ENCODE data around the gene C1orf115.

- RRBS = no CpG with 5 or more reads among the region's 2 CpGs
Measured at GRCh38 chr1:215619950-215620500, 52.9 kb downstream of the KCTD3 start.

- RRBS = no CpG with 5 or more reads among the region's 4 CpGs
Measured at GRCh38 chr1:215645081-215645624, 78.0 kb downstream of the KCTD3 start.

GRCh38 chr1:216785810-216786100 is 62.5 kb upstream of the ESRRG start:
- RRBS = no CpG with 5 or more reads among the region's 4 CpGs

- RRBS = no CpG with 5 or more reads among the region's 12 CpGs
Measured at GRCh38 chr1:217695754-217696218, 64.6 kb downstream of the SPATA17 start.

GRCh38 chr1:218165120-218166036 is 119.7 kb upstream of the RRP15 start:
- RRBS = 4% methylated on average over 15 of the region's 58 CpGs

GRCh38 chr1:218351242-218351999 is 6.3 kb downstream of the TGFB2 start:
- RRBS = no CpG with 5 or more reads among the region's 10 CpGs

DNA sequence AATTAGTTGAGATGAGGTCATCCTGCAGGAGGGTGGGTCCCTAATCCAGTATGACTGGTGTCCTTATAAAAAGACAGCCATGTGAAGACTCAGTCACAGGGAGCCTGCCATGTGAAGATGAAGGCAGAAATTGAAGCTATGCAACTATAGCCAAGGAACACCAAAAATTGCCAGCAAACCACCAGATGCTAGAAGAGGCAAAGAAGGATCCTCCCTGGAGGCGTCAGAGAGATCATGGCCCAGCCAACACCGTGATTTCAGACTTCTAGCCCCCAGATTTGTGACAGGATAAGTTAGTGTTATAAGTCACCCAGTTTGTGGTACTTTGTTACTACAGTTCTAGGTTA is 76.6 kb downstream of the TGFB2 start:
- RRBS = no CpG with 5 or more reads among the region's 2 CpGs

GRCh38 chr1:218459314-218459831 is 114.2 kb downstream of the TGFB2 start:
- RRBS = no CpG with 5 or more reads among the region's 9 CpGs

DNA sequence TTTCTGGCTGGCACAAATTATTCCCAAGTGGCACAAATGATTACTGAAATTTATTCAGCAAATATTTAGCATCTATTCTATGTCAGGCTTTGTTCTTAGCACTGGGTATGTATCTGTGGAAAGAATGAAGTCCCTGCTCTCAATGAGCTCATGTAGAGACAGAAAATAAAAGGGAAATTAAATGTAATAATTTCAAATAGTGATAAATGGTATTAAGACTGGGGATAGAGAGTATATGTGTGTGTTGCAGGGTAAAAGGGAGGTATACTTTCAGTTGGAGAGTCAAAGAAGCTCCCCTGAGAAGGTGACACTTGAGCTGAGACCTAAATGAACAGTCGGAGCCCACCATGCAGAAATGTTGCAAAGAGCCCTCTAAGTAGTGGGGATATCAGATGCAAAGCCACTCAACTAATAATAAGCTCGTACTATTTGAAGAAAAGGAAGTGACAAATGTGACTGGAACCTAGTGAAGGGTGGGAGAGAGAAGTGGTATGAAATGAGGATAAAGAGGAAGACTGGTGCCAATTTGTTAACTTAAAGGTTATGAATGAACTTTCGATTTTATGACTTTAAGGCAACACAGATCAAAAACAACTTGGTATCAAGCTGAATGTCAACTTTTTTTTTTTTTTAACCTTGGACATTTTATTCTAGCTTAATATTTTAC is 14.5 kb downstream of the LYPLAL1 start:
- RRBS = no CpG with 5 or more reads among the region's 3 CpGs

DNA sequence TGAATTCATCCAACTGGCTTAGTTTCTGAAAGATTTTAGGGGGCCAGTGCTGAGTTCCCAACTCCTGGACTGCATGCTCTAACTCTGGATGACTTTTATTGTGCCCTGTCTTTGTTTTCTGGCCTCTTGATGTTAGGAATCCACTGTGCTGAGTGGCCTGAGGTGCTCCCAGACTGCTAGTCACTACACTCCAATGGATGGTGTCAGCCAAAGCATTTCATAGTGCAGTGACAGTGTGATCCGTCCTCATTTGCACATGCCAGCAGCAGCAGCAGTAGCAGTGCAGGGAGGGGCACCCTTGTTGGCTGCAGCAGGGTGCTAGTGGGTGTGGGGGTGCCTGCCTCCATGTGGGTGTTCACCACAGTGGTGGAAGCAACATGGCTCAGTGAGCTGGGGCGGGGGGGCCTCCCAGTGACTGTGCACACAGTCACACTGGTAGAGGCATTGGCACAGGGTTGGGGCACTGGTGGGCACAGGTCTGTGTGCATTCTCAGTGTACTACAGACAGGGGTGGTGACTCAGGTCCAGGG is 214.1 kb downstream of the ZC3H11B start:
- RRBS = no CpG with 5 or more reads among the region's 2 CpGs

DNA sequence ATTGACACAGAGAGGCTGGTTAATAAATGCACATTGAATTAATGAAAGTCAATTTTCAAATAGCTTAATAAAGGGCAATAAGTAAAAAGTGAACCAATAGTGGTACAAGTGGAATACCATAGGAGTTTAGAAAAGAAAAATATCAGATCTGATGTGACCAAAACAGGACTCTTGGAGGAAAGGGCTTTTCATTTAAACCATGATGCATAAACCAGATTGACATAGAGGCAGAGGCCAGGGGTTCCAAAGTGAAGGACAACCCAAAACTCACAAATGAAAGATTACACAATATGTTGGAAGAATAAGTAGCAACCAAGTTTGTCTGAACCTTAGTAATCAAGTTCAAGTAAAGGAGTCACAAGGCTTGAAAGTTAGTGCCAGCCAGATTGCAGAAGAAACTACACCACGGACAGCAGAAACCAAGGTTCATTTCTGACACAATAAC is 124.7 kb downstream of the ZC3H11B start:
- RRBS = no CpG with 5 or more reads among the region's 1 CpG

DNA sequence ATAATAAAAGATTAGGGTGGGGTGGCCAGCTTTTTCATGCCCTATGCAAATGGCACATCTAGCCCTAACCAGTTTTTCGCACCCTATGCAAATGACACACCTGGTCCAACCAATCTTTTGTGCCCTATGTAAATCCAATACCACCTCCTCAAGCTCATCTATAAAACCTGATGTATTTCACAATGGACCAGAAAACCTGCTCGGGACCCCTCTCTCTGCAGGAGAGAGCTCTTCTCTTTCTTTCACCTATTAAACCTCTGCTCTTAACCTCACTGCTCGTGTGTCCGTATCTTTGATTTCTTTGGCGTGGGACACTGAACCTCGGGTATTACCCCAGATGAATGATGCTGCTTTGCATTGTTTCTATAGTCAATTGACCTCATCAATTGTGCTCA is 93.9 kb downstream of the SLC30A10 start:
- RRBS = no CpG with 5 or more reads among the region's 6 CpGs

GRCh38 chr1:219924065-219924678 is 4.2 kb downstream of the SLC30A10 start:
- RRBS = no CpG with 5 or more reads among the region's 5 CpGs

- RRBS = no CpG with 5 or more reads among the region's 5 CpGs
Measured at GRCh38 chr1:219979898-219980777, 51.8 kb upstream of the SLC30A10 start.

- RRBS = no CpG with 5 or more reads among the region's 7 CpGs
Measured at GRCh38 chr1:220121959-220122677, 28.2 kb downstream of the IARS2 start.

DNA sequence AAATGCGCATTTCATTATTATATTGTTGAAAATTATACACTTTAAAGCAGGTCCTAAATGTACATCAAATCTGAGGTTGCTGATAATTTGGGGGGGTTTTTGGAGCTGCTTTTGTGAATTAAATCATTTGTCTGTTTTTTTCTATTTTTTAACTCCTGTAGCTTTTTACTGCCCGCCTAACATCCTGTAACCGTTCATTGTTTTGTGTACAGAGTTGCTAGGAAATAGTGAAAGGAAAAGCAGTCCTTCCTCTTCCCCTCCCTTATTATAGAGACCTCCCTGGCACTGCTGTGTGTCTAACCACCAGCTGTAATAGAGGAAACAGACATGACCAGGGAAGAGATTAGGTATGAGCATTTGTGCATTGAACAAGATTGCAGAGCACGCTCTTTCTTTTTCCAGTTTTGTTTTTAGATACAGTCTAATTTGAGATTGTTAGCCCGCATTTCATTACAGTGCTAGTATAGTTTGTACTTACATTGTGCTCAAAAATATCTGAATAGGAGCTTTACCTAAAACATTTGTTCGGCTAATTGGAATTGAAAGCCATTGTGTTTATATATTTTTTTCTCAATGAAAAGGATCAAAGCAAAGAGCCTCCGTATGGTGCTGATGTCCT is 43.5 kb downstream of the IARS2 start:
- RRBS = no CpG with 5 or more reads among the region's 7 CpGs

GRCh38 chr1:220690071-220690847 is at the start of gene C1orf115:
C1orf115 (plus strand) TSS chr1:220690363.
- RRBS = 2% methylated on average over 44 of the region's 83 CpGs

DNA sequence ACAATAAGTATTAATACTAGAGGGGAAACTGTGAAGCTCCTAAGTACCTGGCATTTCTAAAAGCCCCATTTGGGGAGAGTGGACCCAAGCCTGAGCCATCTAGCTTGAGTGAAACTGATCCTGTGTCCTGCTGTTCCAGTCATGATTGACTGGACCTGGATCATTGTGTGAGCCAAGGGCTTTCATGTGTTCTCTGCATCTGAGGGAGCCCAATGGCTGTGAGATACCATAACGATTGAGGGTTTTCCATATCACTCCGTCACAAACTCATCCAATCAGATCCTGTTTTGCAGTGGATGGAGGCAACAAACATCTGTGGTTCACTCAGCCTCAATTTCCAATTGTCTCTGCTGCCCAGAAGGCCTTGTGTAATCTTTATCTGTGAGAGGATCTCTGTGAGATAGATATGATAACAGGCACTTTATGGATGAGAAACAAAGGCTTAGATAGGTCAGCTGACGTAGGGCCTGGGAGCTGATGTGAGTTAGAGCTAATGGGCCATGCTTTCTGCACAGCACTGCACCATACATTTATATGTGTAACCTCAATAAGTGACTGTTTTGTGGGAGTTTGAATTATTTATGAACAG is 3.3 kb upstream of the MTARC1 start:
- RRBS = no CpG with 5 or more reads among the region's 3 CpGs

DNA sequence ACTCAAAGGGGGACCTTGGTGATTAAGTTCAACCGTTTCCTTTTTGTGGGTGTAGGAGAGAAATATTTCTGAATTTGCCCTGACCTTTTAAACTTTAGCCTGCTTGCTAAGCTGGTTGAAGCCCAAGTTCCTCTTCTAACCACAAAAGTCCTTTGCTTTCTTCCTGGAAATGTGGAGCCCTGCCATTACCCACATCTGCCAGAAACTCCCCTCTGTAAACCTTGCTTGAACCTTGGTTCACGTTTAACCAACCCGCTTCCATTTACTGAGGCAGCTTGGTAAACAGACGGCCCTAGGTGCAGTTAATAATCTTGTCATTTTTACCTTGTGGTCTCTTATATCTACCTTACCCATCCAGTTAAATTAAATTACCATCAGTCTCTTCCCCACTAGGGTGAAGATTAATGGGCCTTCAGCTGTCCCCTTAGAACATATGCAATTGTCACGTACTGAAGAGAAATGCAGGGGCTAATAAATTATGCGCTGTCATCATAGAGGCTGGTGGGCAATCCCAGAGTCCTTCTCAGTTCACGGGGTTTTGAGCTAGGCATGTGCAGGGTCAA is 35.7 kb downstream of the HLX start:
- RRBS = no CpG with 5 or more reads among the region's 7 CpGs

All from renal cortical epithelial cell (primary cell).